AG10803 (cell line): ENCODE data around the gene PARP6.

DNA sequence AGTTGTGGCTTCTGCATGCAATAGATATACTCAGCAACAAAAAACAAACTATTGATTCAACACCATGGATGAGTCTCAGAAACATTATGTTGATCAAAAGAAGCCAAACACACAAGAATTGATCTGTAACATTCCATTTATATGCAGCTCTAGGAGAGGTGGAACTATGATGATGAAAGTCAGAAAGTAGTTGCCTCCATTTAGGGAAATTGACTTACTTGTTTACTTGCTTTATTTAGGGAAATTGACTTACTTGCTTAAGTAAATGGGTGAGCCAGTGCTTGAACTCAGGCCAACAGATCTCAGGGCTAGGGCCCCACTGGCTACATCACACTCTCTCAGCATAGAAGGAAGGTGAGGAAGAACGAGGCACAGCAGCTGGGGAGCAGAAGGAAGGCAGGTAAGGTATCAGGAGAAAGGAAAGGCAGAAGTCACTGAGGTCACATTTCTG is 296.5 kb upstream of the NR2E3 start:
- RRBS, result no CpG with 5 or more reads among the region's 1 CpG

GRCh38 chr15:71662305-71662822 is 148.0 kb upstream of the NR2E3 start:
- RRBS, result no CpG with 5 or more reads among the region's 4 CpGs

DNA sequence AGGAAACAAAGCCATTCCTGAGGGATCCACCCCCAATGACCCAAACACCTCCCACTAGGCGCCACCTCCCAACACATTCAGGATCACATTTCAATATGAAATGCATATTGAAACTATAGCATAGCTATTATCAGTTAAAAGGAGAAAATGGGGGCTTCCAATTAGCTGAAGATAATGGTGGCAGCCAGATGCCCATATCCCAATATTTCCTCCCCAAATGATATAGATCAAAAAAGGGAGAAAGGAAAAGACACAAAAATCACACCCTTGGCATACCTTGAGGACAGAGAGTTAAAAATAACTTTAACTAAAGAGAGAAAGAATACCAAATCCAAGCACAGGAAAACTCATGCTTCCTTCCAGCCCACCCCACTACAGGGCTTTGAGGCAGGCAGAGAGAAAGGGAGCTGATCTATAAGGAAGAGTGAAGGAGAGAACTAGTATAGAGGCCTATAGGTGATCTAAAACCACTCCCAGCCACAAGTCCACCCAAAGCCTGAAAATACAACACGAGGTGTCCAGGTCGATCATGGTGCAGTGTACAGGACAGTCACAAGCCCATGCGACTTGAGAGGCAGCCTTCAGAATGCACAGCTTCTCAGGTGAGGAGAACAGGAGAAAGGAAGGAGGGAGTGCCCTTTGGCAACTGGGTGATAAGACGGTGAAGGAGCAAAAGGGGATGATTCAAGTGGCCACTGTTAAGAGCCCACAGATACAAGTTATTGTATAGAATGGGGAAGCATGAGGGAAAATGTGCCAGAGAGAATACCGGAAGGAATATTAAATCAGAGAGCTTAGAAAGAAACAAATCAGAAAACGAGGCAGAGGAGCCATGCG is 113.7 kb upstream of the NR2E3 start:
- RRBS, result no CpG with 5 or more reads among the region's 8 CpGs

DNA sequence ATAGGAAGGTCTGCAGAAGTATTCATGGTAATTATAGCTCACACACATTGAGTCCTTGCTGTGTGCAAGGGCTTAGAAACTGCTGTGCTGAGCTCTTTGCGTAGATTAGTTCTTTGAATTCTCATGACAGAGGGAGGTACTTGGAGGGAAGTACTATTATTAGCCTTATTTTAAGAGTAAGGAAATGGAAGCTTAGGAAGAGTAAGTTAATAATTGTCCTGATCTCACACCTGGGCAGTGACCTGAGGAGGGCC is 77.9 kb upstream of the NR2E3 start:
- RRBS, result no CpG with 5 or more reads among the region's 1 CpG

DNA sequence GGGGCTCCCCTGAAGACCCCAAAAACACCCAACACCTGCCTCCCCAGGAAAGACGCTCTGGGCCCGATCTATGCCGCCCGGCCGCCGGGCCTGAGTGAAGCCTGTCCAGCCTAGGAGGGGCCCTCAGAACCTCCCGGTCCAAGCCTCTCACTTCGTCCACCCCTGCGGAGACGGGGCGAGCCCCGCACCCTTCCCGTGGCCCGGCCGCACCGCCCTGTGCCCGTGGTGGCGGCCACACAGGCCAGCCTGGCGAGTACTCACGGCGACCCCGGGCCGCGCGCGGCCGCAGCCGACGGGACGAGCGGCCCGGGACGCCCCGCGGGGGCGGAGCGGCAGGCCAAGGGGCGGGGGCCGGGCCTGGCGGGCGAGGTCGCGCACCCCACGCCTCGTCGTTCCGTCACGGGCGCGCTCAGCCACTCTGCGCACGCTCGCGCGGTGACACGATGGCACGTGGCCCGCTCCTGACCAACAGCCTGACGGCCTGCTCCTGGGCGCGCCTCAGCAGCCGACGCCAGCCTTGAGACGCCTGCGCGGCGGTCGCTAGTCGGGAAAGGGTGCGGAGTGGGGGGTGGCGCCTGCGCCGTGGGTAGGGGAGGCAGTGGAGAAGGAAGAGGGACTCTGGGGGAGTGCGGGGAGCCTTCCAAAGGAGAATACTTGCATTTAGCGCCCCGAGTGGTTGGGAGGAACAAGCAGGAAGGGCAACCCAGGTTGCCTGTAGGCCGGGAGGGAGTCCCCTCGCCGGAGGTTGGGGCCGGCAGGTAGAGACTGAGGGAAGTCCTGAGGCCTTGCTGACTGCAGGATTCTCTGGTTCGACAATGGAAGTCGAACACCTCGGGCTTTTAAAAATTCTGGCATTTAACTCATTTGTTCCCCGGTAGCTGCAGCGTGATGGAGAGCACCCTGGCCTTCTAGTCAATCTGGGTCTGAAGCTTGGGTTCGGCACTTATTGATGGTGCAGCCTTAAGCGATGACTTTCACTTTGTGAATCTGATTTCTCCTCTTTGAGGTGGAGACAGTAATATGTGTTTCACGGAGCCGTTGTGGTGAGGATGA is at the start of gene PARP6:
TSS of gene PARP6 (minus strand) at position 313 of the 1,053 bp plus-strand sequence.
- RRBS, result 2% methylated on average over 38 of the region's 89 CpGs

GRCh38 chr15:72504177-72504716 is 30.1 kb downstream of the ARIH1 start:
- RRBS, result no CpG with 5 or more reads among the region's 13 CpGs

DNA sequence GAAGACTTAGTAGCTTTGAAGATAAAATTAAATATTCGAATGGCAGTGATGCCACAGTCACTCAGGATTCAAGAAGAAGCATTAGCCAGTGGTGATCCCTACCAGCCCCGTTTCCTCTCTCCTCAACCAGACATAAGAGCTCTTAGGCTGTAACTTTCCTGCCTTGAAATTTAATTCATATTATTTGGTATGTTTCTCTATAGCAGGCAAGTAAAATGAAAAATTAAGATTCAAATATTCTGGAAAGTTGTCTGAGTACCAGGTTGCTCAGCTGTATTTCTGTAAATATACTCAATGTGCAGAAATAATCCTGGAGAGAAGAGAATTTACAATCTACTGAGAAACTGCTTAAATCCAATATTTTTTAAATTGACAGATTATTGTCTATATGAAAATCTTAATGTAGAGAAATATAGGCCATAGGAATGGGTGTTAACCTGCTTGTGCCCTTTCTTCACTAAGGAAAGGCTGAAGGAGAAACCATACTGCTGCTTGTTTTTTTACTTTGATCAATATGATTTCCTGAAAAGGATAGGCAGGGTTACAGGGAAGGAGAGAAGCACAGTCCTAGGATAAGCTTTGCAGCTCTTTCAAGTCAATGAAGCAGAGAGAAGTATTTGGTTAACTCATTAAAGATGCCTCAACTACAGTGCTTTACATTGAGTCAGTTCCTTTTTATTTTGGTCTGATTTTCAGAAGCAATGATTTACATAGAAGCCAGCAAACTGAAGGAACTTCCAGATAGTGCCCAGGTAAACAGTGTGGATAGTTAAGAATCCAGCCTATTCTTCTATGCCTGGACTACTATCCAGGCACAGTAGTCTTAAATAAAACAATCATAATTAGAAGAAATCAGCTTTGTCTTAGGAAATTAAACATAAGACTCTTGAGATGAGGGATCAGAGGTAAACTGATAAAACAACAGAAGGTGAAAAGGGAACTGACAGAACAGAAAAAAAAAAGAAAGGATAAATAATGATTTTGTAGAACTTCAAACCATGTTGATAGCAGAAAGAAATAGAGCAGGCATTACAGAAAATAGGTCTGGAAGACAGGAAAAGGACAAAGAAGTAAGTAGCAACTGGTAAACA is 64.7 kb downstream of the ARIH1 start:
- RRBS, result no CpG with 5 or more reads among the region's 2 CpGs

DNA sequence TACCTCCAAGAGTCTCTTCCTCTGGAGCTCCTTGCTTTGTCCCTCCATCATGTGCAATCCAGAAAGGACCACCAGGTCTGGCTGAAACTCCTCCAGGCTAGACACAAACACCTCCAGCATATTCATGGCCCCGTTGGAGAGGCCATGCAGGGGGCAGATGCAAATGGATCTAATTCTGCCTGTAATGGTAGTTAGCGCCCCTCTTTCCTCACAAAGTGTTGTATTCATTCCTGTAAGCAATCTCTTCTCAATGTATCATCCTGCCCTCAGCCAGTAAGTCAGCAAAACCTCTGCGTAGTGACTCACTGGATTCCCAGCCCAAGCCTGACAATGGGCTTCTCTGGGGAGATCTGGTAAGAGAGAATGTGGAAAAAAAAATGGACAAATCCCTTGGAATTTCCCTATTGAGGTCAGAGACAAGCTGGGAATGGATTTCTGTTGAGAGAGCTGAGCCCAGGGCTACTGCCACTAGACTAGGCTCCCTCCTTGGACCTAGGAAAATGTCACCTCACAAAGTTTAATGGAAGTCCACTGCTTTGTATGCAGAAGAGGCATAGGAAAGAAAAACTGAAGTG is 25.4 kb downstream of the ADPGK start:
- RRBS, result no CpG with 5 or more reads among the region's 3 CpGs

DNA sequence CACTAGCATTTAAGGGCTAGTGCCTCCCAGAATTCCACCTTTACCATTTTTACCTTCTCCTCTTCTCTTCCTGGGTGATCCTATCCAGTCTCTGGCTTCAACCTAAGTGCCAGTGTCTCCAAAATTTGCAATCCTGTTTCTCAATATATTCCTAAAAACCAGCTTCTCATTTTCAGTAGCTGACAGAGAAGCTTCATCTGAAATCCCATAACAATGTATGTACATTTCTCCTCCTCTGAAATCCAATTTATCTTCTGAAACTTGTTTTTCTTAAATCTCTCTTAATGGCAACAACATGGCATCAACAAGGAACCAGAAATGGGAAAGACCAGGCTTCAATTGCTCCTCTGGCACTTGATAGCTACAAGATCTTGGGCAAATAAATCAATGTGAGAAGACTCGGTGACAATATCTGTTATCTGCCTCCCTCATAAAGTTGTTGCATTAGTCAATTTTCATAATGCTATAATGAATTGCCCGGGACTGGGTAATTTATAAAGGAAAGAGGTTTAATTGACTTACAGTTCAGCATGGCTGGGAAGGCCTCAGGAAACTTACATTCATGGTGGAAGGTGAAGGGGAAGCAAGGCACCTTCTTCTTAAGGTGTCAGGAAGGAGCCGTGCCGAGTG is 3.8 kb downstream of the ADPGK start:
- RRBS, result no CpG with 5 or more reads among the region's 4 CpGs

- RRBS, result no CpG with 5 or more reads among the region's 3 CpGs
Observed at GRCh38 chr15:73019286-73019593, 33.0 kb upstream of the NEO1 start.

DNA sequence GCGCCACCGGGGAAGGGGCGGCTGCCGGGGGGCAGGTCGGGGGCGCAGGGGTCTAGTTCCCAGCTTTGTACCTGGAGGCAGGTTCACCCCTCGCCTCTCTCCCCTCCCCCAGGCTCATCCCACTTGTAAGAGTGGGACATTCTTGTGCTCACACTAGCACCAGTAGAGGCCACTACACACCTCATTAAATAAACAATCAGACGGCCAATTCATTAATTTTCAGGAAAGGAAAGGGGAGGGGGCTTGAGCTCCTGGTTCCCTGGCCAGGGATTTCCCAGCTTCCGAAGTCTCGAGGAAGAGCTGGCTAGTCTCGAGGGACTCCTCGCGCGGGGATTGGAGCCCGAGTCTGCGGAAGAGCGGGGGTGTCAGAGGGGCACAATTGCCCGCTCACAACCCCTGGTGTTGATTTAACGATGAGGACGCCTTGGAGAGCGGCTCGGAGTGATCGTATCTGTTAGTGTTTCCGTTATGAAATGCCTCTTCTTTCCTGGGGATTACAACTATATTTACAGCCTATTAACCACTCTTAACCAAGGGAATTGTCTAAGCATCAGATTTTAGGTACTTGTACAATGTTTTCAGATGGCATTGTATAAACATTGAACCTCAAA is 826 bp downstream of the NEO1 start:
- RRBS, result 4% methylated on average over 2 of the region's 24 CpGs

DNA sequence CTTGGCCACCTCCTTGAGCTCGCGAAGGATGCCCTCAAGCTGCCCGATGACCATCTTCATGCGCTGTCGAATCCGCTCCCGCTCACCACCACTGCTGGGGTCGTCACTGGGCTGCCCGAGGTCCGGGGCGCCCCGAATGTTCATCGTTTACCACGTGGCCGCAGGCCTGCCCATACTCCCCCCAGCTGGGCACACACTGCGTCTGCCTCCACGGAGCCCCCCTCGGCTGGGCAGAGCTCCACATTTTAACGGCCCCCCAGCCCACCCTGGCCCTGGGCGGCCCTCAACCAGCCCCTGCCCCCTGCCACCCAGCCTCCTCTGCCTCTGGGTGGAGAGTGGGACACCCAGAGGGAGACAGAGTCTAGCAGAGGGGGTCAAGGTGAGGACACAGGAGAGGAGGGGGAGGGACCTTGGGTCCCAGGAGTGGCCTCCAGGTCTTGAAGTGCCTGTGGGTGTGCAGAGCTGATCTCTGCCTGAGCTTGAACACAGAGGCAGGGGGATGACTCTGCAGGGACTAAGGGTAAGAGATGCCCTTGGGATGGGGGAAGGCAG is 2.1 kb downstream of the INSYN1 start:
- RRBS, result no CpG with 5 or more reads among the region's 20 CpGs

DNA sequence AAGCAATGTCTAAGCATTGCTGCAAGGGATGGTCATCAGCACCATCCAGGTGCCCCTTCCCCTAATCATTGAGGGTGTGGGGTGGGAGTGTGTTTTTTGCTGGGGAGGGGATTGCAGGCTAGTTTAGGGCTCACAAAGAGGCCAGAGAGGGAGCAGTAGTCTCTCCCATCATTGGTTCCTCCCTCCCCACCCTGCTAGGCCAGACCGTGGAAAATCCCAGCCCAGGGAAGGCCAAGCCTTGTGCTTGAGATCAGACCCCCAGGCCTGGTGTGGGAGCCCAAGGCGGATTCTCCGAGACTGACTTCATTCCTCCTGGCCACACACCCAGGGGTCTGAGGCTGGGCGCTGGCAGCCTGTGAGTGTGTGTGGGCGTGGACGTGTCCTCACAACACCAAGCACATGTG is 4.0 kb downstream of the LOXL1 start:
- RRBS, result no CpG with 5 or more reads among the region's 6 CpGs

GRCh38 chr15:73939057-73939622 is 12.9 kb downstream of the LOXL1 start:
- RRBS, result no CpG with 5 or more reads among the region's 7 CpGs

DNA sequence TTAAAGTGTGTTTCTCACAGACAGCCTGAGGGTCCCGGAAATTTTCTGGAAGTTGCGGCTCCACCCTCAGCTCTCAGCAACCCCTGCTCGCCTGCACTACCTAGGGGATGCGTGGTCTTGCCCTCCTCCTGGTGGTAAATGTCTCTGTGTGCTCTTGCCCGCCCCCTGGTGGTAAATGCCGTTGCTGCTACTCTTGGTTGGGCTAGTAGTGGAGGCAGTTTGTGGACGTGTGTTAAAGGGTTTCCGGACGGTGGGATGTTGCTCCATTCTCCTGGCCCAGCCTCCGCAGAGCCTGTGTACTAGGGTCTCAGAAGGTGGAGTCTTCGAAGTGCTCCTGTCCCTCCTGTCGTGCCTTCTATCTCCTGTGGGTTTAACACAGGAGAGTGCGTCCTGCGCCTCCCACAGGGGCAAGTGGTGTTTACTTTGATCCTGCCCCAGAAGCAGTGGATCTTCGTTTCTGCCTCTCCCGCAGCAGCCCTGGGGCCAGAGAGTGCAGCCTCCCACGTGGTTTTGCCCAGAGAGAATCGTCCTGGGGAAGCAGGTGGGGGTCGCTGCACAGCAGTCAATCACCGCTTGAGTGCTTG is 27.3 kb downstream of the STOML1 start:
- RRBS, result no CpG with 5 or more reads among the region's 20 CpGs

DNA sequence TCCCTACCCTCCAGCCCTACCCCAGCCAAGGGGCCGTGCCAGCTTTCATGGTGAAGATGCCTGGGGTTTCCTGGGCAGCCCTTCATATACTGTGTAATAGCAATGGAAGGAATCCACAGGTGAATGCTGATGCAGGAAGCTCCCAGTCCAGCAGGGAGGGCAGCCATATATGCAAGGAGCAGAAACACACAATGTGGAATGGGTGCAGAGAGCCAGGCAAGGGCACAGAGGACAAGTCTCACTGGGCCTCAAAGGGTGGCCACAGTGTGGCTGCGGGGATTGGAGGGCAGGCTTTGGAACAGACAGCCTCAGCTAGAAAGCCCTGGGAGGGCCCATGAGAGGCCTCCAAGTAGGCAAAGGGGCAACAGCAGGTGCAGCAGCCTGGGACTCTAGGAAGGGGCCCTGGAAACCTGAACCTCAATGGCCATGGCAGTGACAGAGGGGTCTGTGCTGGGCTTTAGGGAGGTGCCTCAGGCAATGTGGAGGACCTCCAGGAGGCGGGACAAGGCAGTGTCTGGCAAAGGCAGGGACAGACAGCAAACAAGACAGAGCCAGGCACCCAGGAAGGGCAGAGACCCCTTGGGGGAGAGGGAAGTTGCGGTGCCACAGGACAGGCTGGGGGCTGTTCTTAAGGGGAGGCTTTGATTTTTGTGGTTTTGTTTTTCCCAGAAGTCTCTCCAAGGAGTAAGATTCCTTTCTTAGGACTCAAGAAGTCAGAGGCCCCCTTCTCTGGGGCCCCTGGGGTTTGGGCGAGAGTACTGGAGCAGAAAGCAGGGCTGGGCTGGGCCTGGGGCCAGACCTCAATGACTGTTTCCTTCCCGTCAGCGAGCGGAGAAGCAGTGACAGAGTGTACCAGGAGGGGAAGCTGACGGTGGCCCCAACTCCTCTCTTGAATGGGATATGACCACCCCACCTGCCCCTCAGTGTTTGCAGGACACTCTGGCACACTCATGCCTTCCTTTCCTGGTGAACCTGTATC is 9.8 kb downstream of the STOML1 start:
- RRBS, result no CpG with 5 or more reads among the region's 9 CpGs

- RRBS, result no CpG with 5 or more reads among the region's 14 CpGs
Observed at GRCh38 chr15:74179064-74179818, 5.7 kb downstream of the ISLR start.

GRCh38 chr15:74217038-74217300 is 14.4 kb upstream of the STRA6 start:
- RRBS, result no CpG with 5 or more reads among the region's 1 CpG

GRCh38 chr15:74357416-74358215 is 9.8 kb downstream of the CYP11A1 start:
- RRBS, result no CpG with 5 or more reads among the region's 10 CpGs

DNA sequence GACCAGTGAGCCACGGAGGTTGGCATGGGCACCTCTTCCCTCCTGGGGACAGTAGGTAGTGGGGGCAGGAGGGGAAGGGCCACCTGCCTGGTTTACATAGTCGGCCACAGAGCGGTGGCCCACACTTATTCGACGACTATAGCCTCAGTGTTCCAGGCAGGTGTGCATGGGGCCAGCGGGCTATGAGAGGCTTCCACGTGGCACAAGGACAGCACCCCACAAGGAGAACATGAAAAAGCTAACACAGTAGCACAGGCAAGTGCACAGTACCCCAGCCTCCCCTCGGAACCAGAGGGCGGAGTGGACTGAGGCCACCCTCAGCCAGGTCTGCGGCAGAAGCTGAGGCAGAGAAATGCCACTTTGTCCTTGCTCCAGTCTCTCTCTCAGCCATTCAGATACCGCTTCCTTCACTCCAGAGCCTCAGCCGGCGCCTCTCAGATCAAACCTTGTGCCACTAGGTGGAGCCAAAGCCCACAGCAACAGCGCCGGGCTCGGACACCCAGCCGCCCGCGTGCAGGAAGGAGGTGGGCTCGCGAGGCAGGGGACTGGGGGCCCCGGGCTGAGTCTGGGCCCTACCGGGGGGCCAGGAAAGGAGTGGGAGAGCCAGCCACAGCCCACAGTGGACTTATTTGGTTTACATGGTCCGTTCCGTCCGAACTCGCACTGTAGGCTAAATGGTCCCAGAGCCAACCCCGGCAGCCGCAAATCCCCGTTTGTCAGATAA is 6.1 kb upstream of the CYP11A1 start:
- RRBS, result 2% methylated on average over 12 of the region's 30 CpGs